ENCODE data around the gene SPRYD4.

- PRO-cap: no peak
Measured at GRCh38 chr12:56336419-56337024, 2.2 kb upstream of the IL23A start.

GRCh38 chr12:56358711-56359428 lies 1.0 kb downstream of the STAT2 start:
- PRO-cap: bidirectional peak, plus-strand start at chr12:56359114, minus-strand start at chr12:56359006

DNA sequence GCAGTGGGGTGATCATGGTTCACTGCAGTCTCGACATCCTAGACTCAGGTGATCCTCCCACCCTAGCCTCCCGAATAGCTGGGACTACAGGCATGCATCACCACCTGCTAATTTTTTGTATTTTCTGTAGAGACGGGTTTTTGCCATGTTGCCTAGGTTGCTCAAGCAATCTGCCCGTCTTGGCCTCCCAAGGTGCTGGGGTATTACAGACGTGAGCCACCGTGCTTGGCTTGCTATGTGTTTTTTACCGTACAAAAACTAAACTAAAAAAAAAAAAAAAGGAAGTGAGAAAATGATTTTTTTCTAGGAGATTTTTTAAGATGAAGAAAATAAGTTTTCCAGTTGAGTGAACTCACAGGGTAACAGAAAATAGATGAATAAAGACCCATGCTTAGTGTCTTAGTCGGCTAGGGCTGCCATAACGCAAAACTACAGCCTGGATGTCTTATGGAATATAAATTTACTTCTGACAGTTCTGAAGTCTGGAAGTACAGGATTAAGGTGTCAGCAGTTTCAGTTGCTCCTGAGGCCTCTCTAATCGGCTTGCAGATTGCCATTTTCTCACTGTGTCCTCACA lies 13.2 kb upstream of the APOF start:
- PRO-cap: no peak

GRCh38 chr12:56417843-56418642 lies 31.2 kb downstream of the TIMELESS start:
- PRO-cap: no peak

GRCh38 chr12:56424673-56425282 lies 24.4 kb downstream of the TIMELESS start:
- PRO-cap: no peak

GRCh38 chr12:56464682-56464987 lies 3.7 kb upstream of the SPRYD4 start:
- PRO-cap: no peak

DNA sequence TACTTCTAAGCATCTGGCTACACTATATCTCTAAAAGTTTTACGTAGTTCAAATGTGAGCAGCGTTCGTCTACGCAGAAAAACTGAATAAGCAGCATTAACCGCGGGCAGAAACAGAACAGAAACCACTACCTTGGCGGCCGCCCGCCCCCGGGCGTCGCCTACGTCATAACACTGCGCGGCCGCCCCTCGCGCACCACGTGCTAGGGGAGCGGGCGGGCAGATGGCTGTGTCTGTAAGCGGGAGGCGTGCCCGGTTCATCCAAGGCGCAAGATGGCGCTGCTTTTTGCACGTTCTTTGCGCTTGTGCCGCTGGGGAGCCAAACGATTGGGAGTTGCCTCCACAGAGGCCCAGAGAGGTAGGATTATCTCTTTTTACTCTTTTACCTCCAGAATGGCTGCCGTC lies at the start of gene SPRYD4:
Gene SPRYD4, plus strand, starts transcription at position 259 of the 404 bp plus-strand sequence.
- PRO-cap: bidirectional peak, plus-strand start at position 259 of the sequence, minus-strand start at position 119 of the sequence

DNA sequence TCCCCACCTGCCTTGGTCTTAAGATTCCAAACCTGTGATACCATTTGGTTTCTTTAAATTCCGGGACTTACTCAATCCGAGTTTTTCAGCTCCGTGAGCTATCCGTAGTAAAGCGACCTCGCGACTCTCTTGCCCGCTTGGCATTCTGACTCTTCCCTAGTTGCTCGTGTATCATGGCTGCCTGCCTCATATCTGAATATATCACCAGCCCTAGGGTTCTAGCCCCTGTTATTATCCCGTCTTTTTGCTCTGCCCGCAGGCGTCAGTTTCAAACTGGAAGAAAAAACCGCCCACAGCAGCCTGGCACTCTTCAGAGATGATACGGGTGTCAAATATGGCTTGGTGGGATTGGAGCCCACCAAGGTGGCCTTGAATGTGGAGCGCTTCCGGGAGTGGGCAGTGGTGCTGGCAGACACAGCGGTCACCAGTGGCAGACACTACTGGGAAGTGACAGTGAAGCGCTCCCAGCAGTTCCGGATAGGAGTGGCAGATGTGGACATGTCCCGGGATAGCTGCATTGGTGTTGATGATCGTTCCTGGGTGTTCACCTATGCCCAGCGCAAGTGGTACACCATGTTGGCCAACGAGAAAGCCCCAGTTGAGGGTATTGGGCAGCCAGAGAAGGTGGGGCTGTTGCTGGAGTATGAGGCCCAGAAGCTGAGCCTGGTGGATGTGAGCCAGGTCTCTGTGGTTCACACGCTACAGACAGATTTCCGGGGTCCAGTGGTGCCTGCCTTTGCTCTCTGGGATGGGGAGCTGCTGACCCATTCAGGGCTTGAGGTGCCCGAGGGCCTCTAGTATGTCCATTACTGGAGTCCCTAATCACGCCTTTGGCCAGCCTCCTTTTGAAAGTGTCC lies 630 bp downstream of the SPRYD4 start:
- PRO-cap: unidirectional peak, minus-strand start at position 429 of the sequence

- PRO-cap: no peak
Measured at GRCh38 chr12:56479608-56480015, 8.3 kb downstream of the GLS2 start.

GRCh38 chr12:56526659-56527200 lies 5.1 kb downstream of the RBMS2 start:
- PRO-cap: unidirectional peak, minus-strand start at chr12:56526786

DNA sequence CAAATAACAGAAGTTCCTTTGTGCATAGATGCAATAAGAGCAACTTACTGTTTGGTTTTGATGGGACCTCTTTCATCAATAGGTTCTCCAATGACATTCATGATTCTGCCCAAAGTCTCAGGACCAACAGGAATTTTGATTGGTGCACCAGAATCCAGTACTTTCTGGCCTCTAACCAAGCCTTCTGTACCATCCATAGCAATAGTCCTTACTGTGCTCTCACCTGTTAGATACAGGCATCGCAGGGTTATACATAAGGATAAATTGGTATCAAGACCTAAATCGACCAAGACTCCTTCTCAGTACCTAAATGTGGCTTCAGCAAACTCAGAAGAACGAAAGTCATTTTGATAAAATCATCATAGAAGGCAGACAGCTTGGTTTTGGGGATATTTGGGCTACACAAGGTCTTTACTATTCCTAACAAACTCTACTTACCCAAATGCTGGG lies 1.0 kb downstream of the ATP5F1B start:
- PRO-cap: no peak

GRCh38 chr12:56721629-56722143 lies 3.4 kb downstream of the NACA start:
- PRO-cap: no peak

GRCh38 chr12:56726046-56726262 lies 855 bp upstream of the NACA start:
- PRO-cap: no peak

GRCh38 chr12:56794944-56795595 lies 31.9 kb downstream of the HSD17B6 start:
- PRO-cap: no peak

DNA sequence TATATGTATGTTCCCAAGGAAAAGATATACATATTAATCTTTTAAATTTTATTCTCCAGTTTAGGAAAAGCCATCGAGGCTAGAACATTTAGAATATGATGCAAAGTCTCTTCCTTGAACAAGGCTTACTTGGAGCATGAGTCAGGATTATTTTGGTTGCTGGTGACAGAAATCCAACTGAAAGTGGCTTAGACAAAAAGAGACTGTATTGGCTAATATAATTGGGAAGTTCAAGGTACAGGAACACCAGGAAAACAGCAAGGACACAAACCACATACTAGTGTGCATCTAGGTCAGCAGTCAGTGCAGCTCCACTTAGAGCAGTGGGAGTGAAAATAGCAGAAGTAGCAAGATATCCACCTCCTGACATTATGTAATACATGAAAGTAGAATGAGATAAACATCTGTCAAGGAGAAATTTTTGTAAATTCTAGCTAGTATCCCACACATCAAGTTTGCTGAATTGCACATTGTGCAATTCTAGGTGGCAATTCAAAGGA lies 57.1 kb downstream of the SDR9C7 start:
- PRO-cap: no peak

DNA sequence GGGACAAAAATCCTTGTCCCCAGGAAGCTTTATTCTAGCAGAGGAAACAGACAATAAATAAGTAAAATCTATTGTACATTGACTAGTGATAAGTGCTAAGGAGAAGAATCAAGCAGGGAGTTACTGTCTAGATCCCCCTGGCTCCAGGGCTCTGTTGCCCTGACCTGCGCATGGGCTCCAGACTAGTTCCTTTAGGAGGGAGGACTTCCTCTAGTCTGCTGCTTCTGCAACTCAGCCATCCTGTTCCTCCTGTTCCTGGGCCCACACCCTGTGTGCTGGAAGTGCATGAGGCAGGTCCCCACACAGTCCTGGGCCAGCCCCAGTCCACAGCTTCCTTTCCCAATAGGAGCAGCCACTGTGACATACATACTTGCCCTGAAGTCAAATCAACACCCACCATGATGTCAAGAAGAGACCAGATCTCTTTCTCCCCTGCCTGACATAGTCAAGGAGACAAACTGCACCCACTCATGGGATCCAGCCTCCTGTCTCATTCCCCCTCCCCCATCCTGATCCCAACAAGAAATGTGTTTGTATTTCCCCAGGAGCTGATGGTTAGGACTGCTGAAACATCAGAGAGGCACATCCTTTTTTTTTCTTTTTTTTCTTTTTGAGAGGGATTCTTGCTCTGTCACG lies 1.3 kb downstream of the SDR9C7 start:
- PRO-cap: no peak

DNA sequence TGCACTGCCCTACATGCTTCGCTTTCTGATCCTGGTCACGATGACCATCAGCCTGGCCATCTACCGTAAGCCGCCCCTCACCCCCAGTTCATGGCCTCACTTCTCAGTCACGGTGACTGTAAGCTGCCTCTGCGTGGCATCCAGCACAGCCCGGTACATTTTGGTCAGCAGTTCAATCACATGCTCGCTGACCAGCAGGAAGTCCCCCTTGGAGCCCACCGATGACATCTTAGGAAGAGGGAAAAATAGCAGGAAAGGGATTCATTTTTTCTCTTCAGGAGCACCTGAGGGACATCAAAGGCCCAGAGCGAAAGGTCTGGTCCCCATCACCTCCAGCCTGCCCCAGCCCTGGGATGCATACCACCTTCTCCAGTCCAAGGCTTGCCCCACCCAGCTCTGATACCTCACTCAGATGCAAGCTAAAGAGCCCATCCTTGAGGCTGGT lies 12.7 kb upstream of the TAC3 start:
- PRO-cap: no peak

- PRO-cap: no peak
Measured at GRCh38 chr12:57056818-57057901, 7.2 kb upstream of the MYO1A start.

DNA sequence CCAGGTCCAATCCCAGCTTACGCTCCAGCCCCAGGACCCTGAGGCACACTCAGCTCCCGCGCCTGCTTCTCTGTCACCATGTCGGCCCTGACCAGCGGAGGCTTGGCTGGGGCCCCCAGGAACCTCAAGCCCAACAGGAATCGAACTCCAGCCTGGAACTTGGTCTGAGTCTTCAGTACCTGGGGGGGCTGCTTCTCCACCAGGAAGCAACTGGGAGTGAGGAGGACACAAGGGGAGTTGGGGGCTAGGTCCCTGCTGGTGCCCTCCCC lies 6.1 kb downstream of the STAT6 start:
- PRO-cap: no peak

GRCh38 chr12:57109295-57109967 lies 1.7 kb downstream of the STAT6 start:
- PRO-cap: no peak

All from vermiform appendix (tissue), 1 donor.